Metanephros (tissue), 2 donors: ENCODE data around the gene INTS1.

- RAMPAGE, long total RNA: no peak
These were observed 7.8 kb downstream of the GPR146 start for GRCh38 chr7:1052046-1052554.

- RAMPAGE, long total RNA: no peak
These were observed 11.4 kb upstream of the GPER1 start for GRCh38 chr7:1076364-1077044.

GRCh38 chr7:1124922-1125474 lies 13.0 kb downstream of the C7orf50 start:
- RAMPAGE, long total RNA: no peak

DNA sequence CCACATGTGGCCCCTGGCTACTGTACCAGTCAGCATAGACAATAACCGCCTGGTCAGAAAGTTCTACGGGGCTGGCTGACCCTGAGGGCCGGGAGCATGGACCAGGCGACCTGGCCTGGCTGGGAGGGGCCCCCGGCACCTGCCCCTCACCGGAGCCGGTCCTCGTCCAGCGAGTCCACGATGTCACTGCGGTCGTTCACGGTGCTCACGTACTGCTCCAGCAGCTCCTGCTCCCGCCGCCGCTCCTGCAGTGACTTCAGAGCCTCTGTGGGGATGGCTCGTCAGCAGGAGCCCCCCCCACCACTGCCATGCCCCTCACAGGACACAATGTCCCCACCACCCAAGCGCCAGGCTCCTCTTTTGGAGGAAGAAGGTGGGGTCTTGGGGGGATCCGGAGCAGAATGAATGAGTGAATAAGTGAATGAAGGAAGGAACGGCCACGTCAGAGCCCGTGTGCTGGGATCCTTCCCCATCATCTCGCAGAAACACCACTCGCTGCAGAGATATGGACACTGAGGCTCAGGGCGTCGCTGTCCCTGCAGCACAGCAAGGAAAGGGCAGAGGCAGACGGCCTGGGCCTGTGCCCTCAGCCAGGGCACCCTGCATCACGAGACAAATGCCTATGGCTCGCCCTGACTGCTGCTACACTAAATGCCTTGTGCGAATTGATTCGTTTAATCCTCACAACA lies 22.5 kb downstream of the MICALL2 start:
- RAMPAGE, long total RNA: no peak

- RAMPAGE, long total RNA: no peak
These were observed 14.8 kb upstream of the MICALL2 start for GRCh38 chr7:1474086-1474511.

- RAMPAGE, long total RNA: no peak
These were observed 4.8 kb downstream of the INTS1 start for GRCh38 chr7:1499409-1499764.

DNA sequence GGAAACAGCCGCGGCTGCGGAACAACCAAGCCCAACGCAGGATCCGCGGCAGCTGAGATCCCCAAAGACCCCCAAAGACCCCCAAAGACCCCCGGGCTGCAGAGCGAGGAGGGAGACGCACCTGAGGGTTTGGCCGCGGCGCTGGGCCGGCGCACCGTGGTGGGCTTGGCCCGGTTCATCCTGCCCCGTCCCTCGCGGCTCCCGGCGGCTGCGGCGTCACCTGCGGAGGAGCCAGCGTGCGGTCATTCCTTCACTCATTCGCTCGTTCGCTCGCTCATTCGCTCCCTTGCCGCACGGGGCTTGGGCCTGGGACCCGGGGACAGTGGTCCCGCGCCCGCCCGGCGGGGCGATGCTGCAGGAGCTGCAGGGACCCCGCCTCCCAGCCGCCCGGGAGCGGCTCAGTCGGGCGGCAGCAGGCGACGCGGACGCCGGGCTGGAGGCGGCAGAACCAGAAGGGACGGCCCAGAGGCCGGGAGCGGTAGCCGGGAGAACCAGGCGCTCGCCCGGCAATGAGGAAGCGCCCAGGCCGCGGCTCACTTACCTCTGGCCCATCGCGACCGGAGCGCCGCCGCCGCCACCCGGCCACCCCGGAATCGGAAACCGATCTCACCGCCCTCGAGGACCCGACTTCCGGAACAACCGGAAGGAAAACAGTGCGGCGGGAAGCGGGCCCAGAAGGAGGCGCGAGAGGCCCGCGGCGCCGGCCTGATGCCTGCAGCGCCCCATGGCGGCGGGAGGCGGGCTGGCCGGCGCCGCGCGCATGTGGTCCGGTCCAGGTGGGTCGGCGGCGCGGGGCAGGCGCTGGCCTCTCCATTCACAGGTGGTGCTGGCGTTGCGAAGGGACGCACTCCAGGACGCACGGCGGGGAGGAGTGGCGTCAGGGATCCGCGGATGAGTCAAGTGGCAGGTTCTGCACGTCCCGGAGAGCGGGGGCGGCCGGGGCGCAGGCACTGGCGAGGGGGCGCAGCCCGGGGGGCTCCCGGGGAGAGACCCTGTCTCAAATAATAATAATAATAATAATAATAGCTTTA lies at the start of gene INTS1:
Gene INTS1 (minus strand): TSS at position 608 of the 1,031 bp plus-strand sequence.
- RAMPAGE, long total RNA: no peak

DNA sequence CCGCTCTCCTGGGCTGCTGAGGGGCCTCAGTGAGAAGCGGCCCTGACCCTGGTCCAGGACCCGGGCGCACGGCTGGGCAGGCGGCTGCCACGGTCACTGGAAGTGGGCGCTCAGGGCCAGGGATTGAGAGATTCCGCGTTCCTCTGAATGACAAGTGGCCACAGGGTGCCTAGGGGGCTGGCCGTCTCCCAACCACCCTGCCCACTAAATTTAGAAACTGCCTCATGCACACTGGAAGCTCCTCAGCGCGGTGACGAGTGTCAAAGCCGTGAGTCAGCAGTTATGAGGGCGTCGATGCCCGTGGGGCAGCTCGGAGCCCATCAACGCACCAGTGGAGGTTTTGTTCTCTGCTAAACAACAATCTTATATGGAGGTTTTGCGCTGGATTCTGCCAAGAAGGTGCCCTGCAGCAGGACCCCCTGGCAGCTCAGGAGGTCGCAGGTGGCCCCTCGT lies 9.1 kb upstream of the INTS1 start:
- RAMPAGE, long total RNA: no peak

- RAMPAGE, long total RNA: no peak
These were observed 8.5 kb downstream of the MAFK start for GRCh38 chr7:1538979-1539514.

GRCh38 chr7:1539515-1540444 lies 9.3 kb downstream of the MAFK start:
- RAMPAGE, long total RNA: no peak

GRCh38 chr7:1560119-1561021 lies 4.4 kb upstream of the TMEM184A start:
- RAMPAGE, long total RNA: no peak

GRCh38 chr7:1647298-1647717 lies 22.8 kb upstream of the ELFN1 start:
- RAMPAGE, long total RNA: no peak

GRCh38 chr7:1665562-1666287 lies 4.4 kb upstream of the ELFN1 start:
- RAMPAGE, long total RNA: no peak

- RAMPAGE, long total RNA: no peak
These were observed 1.5 kb upstream of the ELFN1 start for GRCh38 chr7:1668561-1669045.

DNA sequence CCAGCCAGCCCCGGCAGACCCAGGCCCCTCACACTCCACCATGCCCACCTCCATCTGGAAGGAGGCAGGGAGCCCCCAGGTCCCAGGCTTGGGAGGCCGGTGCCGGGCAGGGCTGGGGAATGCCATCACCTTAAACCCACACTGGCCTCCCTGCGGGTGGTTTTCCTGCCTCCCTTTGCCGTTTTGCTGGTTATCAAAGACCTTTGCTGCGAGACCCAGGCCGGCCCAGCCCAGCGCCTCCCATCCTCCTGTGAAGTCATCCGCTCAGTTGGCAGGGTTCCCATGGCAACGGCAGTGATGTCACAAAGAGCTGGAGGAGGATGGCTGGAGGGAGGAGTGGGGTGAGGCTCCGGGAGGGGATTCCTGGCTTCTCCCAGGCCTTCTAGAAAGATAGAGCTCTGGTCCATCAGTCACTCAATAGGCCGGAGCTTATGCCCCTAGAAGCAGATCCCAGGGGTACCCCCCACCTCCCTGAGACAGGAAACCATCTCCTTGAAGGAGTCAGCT lies 24.1 kb downstream of the ELFN1 start:
- RAMPAGE, long total RNA: no peak

- RAMPAGE, long total RNA: no peak
These were observed 77.9 kb downstream of the ELFN1 start for GRCh38 chr7:1747867-1748411.

DNA sequence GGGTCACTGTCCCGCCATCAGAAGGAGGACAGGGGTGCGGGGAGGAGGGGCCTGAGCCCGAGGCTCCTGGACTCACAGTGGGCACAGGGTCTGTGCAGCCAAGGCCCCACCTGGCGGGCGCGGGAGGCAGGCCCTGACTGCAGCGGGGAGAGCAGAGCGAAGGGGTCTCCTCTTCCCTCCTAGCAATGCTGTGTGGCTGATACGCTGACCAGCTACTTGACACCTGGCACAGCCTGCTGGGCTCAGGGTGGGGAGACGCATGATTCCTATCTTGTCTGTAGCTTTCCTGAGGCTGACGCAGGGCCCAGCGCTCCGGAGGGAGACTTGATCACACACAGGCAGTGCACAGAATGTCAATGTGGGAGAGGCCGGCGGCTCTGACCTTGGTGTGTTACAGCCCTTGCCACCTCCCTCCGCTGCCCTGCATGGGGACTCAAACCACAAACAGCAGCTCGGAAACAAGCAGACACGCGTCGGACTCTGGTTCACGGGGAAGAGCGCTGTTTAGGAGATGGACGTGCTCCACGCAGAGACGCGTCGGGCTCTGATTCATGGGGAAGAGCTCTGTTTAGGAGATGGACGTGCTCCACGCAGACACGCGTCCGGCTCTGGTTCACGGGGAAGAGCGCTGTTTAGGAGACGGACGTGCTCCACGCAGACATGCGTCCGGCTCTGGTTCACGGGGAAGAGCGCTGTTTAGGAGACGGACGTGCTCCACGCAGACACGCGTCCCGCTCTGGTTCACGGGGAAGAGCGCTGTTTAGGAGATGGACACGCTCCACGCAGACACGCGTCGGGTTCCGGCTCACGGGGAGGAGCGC lies 175.1 kb downstream of the ELFN1 start:
- RAMPAGE, long total RNA: no peak

- RAMPAGE, long total RNA: no peak
These were observed 191.0 kb downstream of the ELFN1 start for GRCh38 chr7:1861074-1861416.

DNA sequence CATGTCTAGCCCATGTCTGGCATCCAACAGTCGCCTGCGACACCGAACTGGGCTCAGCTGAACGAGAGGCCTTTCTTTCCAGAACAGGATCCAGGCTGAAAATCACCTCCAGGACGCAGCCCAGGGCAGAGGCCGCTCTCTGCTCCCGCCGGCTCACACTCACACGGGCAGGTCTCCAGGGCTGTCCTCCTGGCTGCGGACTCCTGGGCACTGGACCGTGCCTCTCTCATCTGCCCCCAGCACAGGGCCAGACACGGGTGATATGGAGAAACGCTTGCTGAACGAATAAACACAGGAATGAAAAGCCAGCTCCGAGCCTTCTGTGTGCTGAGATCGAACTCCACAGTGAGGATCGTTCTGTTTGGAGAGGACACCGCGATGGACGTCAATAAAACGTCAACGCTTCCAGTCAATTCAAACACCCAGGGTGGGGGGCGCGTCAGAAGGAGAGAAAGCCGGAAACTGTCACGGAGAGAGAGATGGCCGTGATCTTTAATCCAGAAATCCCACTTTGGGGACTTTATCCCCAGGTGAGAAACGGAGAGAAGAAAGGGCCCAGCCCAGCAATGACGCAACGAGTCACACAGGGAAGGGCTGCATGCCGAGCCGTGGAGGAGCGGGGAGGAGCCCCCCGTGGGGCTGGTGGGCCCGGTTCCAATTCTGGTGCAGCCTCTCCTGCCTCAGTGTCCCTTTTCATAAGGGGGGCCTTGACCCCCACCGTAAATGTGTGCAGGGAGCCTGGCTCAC lies 202.6 kb downstream of the ELFN1 start:
- RAMPAGE, long total RNA: no peak

GRCh38 chr7:2355762-2355943 lies 1.0 kb downstream of the EIF3B start:
- RAMPAGE, long total RNA: no peak